Astrocyte (in vitro differentiated cells and primary cell): Measurements from ENCODE around the genes CD101 and VTCN1.

- PRO-cap: no peak
- RRBS, 2 experiments: no CpG with 5 or more reads among the region's 19 CpGs
Measured at GRCh38 chr1:115671195-115671920, 29.6 kb downstream of the VANGL1 start.

- PRO-cap: no peak
- RRBS, 2 experiments: 2 to 3% methylated on average over 19 to 40 of the region's 59 CpGs
Measured at GRCh38 chr1:115837470-115838166, 3.3 kb downstream of the NHLH2 start.

GRCh38 chr1:116273504-116273867 lies 99.6 kb upstream of the ATP1A1 start:
- PRO-cap: no peak
- RRBS, 2 experiments: no CpG with 5 or more reads among the region's 4 CpGs

GRCh38 chr1:116371909-116372937 lies 821 bp upstream of the ATP1A1 start:
- PRO-cap: no peak
- RRBS, 2 experiments: no CpG with 5 or more reads among the region's 39 CpGs

DNA sequence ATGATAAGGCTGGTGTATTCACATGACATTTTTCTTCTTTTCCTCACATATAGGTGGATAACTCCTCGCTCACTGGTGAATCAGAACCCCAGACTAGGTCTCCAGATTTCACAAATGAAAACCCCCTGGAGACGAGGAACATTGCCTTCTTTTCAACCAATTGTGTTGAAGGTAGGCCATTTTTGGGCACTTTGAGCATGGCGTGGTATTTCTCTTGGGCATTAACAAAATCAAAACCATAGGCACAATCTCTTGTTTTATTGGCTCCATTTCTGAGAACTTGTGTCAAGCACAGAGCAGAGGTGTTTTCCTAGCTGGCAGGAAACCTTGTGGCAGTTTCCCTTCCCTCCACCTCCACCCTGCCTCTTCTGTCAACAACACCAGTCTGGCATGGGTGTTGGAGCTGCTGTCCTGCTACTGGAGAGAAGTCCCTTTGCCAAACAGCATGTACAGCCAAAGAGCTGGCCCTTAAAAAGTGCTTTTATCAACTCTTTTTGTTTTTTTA lies 15.9 kb downstream of the ATP1A1 start:
- PRO-cap: no peak
- RRBS, 2 experiments: no CpG with 5 or more reads among the region's 3 CpGs

DNA sequence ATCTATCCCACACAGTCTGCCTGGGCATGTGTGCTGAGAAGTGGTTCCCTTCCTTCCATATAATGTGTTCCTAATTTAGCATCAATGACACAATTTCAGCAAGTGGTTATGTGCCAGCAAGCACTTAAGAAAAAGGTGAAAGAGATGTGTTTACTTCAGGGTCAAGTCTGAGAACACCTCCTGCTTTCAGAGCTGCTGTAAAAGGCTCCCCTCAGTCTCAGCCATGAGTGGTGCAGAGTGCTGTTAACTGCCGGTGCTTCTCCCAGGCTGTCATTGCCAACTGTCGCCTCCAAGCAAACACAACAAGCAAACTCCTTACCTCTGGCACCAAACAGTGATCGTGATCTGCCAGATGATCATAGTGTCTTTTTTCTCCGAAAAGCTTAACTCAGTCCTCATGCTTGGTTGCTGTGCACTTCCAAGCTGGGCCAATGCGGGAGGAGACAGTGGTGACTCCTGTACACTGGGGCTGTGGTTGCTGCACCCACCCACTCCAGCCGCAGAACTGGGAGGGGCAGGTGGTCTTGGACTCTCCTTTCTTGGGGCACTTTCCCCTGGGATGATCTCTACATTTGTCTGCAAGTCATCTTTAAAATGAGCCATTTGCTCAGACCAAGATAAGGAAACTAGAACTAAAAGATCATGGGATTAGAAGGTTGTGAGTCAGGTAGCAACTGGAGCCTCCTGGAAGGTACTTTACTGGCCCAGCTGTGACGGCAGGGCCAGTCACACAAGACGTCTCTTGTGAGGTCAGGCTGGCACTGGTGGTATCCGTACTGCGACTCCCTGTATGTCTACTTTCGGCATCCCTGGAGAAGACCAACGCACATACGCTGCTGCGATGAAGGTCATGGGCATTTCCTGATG lies 32.5 kb downstream of the ATP1A1 start:
- PRO-cap: no peak
- RRBS, 2 experiments: no CpG with 5 or more reads among the region's 14 CpGs

GRCh38 chr1:116460892-116461247 lies 87.8 kb downstream of the ATP1A1 start:
- PRO-cap: no peak
- RRBS, 2 experiments: no CpG with 5 or more reads among the region's 3 CpGs

- PRO-cap: no peak
- RRBS, 2 experiments: no CpG with 5 or more reads among the region's 9 CpGs
Measured at GRCh38 chr1:116475849-116476327, 94.9 kb downstream of the CD58 start.

- PRO-cap: no peak
- RRBS, 2 experiments: no CpG with 5 or more reads among the region's 8 CpGs
Measured at GRCh38 chr1:116559307-116559876, 11.4 kb downstream of the CD58 start.

DNA sequence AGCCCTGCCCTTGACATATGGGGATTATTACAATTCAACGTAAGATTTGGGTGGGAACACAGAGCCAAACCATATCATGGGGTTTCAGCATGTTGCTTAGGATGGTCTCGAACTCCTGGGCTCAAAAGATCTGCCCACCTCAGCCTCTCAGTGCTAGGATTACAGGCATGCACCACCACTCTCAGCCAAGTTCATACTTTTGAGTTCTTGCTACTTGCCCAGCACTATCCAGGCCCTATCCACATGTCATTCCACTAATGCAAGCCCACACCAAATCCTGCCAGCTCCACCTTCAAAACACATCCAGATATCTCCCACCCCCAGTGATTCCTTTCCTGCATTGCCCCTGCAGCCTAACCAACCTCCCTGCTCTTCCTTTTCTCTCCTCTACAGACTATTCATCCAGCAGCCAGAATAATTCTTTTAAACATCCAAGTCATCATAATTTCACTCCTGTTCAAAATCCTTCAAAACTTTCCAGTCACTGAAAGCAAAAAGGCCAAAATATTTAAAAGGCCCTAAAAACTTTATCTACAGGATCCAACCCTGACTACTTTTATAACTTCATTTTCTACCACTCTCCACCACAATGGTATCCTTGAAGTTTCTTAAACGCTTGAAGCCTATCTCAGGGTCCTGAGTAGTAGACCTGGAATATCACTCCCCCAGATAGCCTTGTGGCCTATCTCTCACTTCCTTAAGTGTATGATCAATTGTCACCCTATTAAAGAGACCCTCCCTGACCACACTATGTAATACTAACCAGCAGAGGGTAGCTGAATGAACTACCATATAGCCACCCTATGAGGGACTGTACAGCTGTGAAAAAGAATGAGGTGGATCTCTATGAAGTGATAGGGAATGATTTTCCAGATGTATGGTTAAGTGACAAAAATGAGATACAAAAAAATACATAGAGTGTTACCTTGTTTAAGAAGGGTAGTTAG lies 5.8 kb downstream of the CD58 start:
- PRO-cap: no peak
- RRBS, 2 experiments: no CpG with 5 or more reads among the region's 3 CpGs

GRCh38 chr1:116643313-116643768 lies 24.2 kb downstream of the IGSF3 start:
- PRO-cap: no peak
- RRBS, 2 experiments: no CpG with 5 or more reads among the region's 12 CpGs

- PRO-cap: no peak
- RRBS, 2 experiments: no CpG with 5 or more reads among the region's 9 CpGs
Measured at GRCh38 chr1:116769445-116770280, 15.4 kb downstream of the CD2 start.

DNA sequence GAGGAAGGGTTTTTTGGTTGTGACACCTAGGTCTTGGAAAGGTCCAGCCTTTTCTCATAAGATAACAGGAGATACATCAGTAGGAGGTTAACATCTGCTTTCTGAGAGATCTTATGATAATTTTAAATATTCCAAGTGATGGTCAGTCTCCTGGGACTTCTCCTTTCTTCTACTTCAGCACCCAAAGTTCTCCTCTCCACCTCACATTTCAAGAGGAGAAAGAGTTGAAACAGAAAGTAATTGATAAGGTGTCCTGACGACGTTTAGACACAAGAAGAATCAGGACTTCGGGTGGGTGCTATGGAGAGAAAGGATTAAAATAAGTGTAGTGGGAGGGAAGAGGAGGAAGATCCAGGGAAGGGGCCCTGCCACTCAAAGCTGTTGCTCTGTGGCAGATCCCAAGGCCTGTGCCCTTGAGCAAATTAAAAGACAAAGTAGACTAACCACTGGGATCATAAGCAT lies 45.9 kb downstream of the CD2 start:
- PRO-cap: no peak
- RRBS, 2 experiments: no CpG with 5 or more reads among the region's 3 CpGs

DNA sequence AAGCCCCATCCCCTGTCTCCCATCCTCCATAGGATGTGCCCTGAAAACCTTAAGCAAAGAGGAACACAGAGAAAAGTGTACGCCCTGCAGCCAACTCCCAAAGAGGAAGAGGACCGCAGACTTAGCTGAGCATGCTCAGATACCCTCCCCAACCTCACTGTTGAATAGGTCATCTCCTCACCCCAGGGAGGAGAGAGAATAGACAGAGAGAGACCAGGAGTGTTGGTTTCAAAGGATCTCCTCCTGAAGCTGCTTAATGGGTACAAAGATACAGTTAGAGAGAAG lies 50.5 kb downstream of the CD2 start:
- PRO-cap: no peak
- RRBS, 2 experiments: no CpG with 5 or more reads among the region's 2 CpGs

GRCh38 chr1:117001563-117002041 lies at the start of gene CD101:
Gene CD101 (plus strand): TSS chr1:117001760.
- PRO-cap: no peak
- RRBS, 2 experiments: no CpG with 5 or more reads among the region's 2 CpGs

DNA sequence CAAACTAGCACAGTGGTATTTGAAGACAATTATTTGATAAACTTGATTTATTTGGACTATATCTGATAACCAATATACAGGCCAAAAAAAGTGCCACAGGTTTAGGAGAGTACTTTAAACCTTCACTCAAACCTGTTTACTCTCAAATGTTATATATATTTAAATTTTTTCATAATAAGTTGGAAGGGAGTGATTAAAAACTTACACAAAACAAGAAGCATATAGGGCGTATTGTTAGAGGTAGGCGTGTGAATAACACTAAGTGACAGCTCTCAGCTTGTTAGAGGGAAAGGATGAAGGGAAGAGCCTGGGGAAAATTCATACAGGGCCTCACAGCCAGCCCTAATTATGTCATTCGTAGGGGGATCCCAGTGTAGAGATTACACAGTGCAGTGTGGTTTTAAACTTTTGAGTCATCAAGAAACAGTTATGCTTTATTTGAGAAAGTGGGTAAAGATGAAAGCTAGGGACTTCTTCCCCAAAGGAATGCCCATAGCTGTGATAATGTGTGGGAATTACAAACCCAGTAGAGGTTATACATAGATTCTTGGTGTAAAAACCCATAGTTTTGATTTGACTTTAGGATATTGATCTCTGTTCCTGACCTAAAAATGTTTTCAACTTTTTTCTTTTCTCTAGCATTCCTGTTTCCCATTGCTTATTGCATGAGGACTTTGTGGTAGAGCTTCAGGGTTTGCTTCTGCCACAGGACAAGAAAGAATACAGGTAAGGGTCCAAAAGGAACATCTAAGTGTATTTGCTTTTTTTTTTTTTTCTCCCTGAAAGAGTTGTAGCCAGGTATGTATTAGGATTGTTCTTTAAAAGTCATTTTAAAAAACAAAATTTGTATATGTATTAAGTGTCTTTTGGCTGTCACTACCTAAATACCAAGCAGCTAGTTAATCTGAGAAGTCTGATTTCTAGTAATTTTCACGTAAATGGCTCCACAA lies 1.9 kb downstream of the TTF2 start:
- PRO-cap: no peak
- RRBS, 2 experiments: no CpG with 5 or more reads among the region's 4 CpGs

DNA sequence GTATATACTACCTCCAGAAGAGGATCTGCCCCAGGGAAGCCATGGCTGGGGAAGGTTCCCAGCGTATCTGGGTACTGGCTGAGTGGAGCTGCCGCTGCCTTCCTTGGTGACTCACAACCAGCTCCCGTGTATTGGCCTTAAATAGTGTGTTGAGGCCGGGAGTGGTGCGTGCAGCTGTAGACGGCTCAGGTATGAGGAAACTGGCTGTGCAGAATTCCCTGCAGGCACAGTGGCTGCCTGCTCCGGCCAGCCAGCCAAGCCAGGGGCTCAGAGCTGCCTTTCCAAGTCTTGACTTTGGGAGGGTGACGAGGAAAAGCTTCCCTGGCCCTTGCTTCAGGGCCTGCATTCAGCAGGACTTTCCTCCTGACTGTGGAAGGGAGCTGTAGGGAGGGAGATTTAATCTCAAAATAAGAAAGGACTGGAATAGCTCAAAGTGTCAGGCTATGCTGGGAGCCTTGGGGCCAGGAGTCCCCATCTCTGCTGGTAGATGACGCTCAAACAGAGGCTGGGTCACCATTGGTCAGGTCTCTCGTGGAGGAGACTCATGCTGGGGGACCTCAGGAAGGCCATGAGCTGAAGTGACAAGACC lies at the start of gene VTCN1:
Gene VTCN1, minus strand, starts transcription at position 115 of the 589 bp plus-strand sequence.
- PRO-cap: unidirectional peak, minus-strand start at position 115 of the sequence
- RRBS, 2 experiments: 49 to 60% methylated on average over 4 of the region's 10 CpGs

DNA sequence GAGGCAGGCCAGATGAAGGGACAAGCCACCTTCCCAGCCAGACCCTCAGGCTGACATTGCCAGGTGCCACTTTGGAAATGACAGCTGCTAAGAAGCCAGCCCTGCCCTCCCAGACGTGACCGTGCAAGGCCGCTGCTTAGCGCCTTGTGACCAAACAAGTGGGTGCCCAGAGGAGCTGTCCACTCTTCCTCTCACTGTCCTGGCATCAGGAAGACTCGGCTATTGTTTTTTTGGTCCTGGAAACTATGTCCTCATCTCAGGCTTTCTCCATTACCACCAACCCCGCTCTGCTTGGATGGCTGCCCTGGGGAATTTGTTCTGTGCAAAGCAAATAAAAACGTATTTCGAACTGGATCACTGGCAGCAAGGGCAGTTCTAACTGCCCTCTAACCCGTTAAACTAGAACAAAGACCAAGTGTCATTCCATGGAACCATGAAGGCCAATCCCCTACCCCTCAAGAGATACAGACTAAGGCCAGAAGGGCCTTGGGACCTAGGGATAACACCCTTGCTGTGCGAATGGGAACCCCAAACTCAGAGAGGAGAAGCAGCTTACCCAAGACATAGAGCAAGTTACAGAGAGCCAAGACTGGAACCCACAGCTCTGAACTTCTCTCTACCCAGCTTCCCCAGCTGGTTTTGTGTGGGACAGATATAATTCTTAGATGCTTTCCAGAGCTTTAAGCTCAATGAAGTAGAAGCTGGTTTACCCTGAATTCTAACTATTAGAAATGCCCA lies 13.6 kb upstream of the TENT5C start:
- PRO-cap: no peak
- RRBS, 2 experiments: no CpG with 5 or more reads among the region's 10 CpGs

GRCh38 chr1:117623186-117624378 lies 17.7 kb downstream of the TENT5C start:
- PRO-cap: no peak
- RRBS, 2 experiments: no CpG with 5 or more reads among the region's 32 CpGs

- PRO-cap: no peak
- RRBS, 2 experiments: no CpG with 5 or more reads among the region's 6 CpGs
Measured at GRCh38 chr1:117630105-117630423, 24.2 kb downstream of the TENT5C start.